Left ventricle myocardium (tissue), 1 donor: ENCODE data around the gene LCN6.

DNA sequence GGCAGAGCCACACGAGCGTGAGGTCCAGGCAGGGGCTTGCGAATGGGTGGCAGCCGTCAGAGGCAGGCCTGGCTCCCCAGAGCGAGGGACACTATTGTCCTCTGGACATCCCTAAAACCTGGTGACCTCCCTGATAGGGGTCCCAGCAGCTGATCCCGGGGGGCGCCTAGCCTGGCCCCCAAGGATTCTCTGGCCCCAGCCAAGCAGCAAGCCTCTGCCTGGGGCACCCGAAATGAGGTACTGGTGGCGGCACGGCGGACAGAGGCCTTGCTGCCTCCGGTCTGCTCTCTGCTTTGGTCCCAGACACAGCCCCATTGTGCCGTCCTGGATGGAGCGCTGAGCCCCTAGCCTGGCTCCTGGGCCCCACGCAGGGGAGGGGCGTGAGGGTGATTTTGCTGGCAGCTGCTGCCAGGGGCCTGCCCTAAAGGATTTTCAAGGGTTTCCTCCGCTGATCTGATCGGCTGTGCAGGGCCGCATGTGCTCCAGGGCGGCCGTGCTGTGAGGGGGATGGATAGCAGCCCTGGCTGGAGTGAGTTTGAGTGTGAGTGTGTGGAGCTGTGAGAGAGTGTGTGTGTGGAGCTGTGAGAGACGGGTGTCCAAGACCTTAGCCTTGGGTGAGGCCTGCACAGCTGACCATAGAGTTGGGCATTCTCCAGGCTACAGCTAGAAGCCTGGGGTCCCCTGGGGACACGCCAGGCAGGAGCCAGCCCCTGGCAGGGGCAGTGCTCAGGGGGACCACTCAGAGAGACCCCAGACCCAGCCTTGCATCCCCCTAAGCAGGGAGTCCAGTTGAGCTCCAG lies 1.3 kb downstream of the GPSM1 start:
- PRO-cap, result unidirectional peak, minus-strand start at position 318 of the sequence

DNA sequence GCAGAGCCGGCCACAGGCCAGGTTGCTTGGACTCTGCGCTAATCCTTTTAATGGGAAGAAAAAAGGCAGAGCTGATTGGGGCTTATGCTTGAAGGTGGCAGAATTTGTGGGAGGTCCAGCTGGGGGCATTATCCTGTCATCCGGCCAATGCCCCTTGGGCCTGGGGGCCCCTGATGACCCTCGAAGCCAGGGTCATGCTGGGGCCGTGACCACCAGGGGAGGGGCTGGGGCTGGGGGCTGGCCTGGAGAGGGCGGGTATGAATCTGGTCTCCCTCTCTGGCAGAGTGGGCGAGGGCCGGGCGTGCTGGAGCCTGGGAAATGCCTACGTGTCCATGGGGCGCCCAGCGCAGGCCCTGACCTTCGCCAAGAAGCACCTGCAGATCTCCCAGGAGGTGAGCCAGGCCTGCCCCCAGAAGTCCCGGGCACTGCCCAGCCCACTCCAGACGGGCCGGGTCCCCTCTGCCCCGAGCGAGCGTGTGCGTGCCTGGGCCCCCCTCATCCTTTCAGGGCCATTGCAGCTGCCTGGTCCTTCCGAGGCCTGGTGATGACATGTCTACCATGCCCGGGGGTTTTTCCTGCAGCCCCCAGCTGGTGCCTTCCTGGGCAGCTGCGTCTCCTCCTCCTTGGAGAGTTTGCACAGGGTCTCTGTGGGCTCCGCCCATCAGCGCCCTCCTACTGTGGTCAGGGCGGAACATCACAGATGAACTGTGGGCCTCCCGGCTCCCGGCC lies 12.2 kb downstream of the GPSM1 start:
- PRO-cap, result no peak

GRCh38 chr9:136359773-136360549 lies 3.6 kb downstream of the DNLZ start:
- PRO-cap, result no peak

DNA sequence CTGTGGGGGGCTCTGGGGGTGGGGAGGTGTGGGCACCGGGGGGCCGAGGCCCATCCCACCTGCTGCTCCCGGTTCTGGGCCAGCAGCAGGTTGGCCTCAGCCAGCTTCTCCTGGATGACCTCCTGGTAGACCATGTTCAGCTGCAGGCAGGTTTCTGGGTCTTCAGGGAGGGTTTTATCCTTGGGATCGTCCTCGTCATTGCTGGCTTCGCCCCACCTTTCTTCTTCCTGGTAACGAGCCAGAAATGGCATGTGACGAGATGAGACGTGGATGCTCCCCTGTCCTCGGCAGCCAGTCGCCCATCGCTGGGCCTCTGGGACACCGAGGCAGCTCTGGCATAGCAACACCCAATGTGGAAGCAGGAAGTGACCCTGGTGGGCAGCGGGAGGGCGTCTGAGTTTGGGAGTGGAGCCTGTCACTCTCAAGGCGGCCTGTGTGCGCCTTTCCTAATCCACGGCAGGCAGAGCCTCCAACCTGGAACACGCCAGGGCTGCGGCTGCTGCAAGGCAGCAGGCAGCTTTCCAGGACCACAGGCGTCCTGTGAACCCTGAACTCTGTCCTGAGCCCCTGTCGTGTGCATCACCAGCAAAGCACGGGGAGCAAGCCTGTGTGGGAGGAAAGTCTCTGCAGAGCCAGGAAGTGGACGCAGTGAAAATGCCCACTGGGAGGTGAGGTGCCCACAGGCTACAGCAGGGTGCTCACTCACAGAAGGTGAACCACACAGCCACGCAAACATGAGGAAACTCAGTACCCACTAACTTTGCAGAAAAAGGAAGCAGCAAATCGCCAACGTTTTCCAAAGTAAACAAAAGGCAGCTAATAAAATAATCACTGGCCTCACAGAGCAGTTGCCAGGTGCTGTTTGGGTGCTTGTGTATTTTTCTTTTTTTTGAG lies 4.2 kb downstream of the SNAPC4 start:
- PRO-cap, result no peak

- PRO-cap, result no peak
Measured at GRCh38 chr9:136462748-136463615, 19.9 kb downstream of the SEC16A start.

DNA sequence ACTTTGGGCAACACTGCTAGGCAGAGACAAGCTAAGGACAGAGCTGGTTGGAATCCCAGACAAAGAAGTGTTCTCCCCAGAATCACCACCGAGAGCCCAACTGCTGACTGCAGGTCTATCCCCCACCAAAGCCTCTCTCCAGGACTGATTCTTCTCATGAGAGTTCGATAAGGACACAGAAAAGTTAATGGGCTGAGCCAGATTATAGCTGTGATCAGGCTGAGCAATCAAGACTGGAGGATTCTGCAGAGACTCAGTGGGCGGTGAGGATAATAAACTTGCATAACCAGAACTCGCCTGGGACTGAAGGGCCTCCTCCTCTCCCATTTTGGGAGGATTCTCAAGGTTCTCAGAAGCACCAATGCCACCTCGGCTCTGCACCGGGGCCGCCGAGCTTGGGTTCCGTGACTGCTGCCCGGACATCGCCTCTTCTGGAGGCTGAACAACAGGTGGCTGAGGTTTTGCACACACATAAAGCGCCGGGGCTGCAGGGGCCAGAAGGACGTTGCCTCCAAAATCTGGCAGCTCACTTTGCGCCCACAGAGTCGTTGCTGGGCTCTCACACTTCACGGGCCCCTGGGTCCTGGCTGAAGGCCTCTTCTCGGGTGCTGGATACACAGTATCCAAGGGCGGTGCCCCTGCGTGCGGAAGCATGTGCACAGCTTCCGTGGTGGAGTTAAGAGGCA lies 7.8 kb downstream of the SEC16A start:
- PRO-cap, result no peak

DNA sequence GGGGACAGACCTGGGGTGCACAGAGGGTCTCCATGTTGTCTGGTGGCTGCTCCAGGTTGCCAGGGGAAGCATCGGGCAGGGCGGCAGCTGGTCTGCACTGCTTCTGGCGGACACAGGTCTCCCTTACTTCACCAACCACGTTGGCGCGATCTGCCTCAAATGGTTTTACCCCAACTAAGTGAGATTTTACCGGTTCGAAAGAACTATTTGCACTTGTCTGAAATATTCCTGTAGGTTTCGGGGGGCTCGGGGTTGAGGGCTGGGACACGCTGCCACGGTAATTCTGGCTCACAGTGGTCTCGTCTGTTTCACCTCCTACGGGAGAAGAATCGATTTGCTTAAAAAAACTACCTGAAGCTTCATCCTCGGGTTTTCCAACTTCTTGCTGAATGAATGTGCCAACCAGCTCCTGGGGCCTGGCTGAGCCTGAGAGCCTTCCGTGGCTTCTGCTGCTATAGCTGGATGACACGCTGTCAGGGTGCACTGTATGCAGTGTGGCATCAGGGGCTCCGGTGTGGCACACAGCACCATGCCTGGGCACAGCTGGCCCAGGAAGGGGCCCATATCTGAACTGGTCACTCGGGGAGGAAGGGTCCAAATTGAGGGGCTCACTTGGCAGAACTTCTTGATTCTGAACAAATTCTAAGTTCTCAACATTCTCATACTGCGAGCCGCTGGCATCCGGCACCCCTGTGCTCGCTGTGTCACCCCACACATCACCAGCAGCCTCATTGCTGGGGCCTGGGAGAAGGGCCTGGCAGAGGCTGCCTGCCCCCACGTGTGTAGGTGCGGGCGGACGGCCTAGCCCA lies 7.0 kb downstream of the SEC16A start:
- PRO-cap, result no peak

- PRO-cap, result no peak
Measured at GRCh38 chr9:136529663-136530292, 16.1 kb downstream of the NOTCH1 start.

GRCh38 chr9:136531066-136532231 lies 14.4 kb downstream of the NOTCH1 start:
- PRO-cap, result no peak

- PRO-cap, result no peak
Measured at GRCh38 chr9:136548629-136548956, 2.7 kb upstream of the NOTCH1 start.

GRCh38 chr9:136588606-136588945 lies 42.7 kb upstream of the NOTCH1 start:
- PRO-cap, result no peak

DNA sequence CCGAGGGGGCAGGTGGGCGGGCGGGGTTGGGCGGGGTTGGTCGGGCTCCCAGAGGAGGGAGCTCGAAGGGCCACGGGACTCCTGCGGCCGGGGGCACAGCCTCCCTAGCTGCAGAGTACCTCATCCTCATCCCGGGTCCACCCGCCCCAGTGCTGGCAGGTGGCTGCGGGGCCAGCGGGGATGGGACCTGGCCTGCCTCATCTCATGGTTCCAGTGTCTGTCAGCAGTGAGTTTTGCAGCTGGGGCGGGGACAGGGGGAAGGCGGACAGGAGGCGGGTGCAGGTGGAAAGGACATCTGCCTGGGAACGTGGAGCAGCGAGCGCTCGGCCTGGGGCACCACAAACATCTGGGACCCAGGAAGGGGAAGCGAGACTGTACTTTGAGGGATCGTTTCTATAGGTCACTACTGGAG lies 56.3 kb upstream of the NOTCH1 start:
- PRO-cap, result no peak

DNA sequence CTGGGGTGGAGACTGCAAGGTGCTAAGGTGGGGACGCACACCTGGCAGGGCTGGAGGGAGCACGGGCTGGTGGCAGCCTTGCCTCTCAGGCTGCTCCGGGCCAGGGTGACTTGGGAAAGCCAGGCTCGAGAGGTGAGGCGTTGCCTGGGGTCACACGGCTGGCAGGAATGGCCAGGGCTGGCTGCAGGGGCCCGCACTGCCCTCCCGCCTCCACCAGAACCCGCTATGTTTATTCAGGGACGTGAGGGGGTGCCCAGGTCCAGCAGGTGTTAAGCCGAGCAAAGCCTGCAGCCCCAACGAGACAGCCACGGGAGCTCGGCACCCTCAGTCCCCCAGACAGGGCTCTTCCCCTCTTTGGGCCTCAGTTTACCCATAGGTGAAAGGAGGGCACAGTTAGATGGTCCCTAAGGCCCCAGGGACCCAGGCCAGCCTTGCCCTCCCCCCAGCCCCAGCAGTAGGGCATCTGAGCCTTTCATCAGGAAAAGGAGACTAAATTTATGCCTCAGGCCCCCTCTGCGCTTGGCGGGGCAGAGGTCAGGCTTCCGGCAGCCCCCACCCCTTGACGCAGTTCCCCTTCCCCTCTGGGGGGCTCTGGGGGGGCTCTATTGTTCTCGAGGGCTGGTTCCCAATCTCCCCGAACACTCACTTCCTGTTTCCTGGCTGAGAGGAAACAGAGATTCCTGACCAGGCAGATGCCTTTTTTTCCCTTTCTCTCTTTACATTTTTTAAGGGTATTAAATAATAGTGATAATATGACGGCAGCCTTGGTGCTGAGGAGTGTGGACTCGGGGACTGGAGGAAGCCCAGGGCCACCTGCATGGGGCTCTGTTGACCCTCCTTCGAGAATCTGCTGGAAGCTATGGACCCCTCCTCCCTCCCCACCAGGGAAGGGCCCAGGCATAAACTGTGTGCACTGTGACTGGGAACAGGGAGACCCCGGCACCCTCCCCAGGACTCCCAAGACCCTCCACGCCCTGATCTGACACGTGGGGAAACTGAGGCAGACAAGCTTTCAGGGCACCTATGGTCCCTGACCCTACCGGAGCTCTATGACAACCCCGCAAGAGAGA lies 6.9 kb upstream of the EGFL7 start:
- PRO-cap, result bidirectional peak, plus-strand start at position 750 of the sequence, minus-strand start at position 465 of the sequence

GRCh38 chr9:136748243-136749012 lies at the start of gene LCN6:
Gene LCN6, minus strand, starts transcription at chr9:136748525.
- PRO-cap, result no peak

DNA sequence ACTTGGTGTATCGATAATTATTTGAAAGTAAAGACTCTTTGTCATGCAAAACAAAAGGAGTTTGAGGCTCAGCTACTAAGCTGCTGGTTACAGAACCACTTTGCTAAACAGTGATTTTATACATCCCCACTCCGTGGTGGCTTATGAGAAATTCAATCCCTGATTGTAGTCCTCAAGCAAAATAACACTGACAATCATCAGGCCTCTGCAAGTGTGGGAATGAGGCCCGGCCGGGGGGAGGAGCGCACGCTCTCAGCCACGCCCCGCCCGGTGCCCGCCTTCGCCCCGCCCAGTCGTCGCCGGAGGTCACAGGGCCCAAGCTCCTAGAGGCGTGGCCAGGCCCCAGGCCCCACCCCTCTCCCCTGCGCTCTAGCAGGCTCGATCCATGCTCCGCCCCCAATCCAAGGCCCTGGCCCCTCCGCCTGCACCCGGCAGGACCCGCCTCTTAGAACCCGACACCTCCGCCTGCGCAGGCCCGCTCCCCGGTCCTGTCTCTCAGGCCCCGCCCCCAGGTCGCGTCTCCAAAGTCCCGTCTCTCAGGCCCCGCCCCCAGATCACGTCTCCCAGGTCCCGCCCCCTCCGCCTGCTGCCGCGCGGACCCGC lies 471 bp upstream of the TMEM141 start:
- PRO-cap, result bidirectional peak, plus-strand start at position 448 of the sequence, minus-strand start at position 221 of the sequence; bidirectional peak, plus-strand start outside the sequence, minus-strand start at position 497 of the sequence

DNA sequence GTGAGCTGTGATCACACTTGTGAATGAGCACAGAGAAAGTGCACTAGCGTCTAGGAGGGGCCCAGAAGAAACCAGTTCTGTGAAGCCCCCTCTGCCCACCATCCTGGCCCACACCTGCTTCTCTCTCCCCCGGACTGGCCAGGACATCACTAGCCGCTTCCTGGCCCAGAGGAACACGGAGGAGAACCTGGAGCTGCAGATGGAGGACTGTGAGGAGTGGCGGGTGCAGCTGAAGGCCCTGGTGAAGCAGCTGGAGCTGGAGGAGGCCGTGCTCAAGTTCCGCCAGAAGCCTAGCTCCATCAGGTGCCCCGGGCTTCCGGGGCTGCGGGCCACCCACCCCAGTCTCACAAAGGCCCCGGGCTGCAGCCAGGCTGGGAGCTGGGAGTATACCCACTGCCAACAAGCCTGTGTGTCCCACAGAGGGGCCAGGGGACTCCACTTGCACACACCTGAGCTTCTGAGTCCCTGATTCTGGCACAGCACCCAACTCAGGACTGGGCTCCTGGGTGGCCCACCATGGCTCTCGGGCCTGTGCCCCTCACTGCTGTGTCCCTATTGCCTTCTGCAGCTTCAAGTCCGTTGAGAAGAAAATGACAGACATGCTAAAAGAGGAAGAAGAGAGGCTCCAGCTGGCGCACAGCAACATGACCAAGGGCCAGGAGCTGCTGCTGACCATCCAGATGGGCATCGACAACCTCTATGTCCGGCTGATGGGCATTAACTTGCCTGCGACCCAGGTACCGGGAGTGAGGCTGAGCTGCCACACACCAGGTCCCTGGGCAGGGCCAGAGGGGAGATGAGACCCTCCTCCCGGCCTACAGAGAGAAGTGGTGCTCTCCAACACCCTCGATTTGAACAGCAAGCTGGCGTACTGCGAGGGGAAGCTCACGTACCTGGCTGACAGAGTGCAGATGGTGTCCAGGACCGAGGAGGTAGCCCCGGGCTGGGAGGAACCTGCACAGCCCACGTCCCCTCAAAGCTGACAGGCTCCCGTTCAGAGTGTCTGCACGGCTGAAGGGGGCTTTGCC lies 1.5 kb upstream of the RABL6 start:
- PRO-cap, result no peak

- PRO-cap, result bidirectional peak, plus-strand start at chr9:136849046, minus-strand start at chr9:136848908; bidirectional peak, plus-strand start at chr9:136849409, minus-strand start at chr9:136849224
Measured at GRCh38 chr9:136848337-136849317, 582 bp upstream of the PHPT1 start.

GRCh38 chr9:136851840-136852275 lies 288 bp upstream of the MAMDC4 start:
- PRO-cap, result no peak

DNA sequence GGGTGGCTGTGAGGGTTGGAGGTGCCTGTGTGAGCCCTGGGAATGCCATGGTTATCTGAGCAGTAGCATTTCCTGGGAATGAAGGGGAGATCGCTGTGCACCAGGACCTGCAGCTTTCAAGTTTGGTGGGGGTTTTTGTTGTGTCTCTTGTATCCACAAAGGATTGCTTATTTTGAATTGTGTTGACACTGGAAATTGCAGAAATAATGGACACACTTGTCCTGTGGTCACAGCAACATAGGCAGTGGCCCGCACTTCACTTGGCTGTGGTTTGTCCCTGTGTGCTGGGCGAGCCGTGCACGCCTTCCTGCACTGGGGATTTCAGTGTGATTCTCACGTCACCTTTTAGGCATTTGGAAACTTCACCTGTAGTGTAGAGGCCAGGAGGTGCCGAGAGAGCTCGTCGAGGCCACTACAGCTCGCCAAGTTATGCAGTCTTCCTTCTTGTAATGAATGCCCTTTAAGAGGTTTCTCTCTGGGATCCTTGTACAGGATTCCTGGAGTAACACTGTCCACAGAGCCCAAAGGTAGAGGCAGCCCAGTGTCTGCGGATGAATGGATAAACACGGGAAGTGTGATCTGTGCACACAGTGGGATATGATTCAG lies 14.6 kb downstream of the TRAF2 start:
- PRO-cap, result no peak

DNA sequence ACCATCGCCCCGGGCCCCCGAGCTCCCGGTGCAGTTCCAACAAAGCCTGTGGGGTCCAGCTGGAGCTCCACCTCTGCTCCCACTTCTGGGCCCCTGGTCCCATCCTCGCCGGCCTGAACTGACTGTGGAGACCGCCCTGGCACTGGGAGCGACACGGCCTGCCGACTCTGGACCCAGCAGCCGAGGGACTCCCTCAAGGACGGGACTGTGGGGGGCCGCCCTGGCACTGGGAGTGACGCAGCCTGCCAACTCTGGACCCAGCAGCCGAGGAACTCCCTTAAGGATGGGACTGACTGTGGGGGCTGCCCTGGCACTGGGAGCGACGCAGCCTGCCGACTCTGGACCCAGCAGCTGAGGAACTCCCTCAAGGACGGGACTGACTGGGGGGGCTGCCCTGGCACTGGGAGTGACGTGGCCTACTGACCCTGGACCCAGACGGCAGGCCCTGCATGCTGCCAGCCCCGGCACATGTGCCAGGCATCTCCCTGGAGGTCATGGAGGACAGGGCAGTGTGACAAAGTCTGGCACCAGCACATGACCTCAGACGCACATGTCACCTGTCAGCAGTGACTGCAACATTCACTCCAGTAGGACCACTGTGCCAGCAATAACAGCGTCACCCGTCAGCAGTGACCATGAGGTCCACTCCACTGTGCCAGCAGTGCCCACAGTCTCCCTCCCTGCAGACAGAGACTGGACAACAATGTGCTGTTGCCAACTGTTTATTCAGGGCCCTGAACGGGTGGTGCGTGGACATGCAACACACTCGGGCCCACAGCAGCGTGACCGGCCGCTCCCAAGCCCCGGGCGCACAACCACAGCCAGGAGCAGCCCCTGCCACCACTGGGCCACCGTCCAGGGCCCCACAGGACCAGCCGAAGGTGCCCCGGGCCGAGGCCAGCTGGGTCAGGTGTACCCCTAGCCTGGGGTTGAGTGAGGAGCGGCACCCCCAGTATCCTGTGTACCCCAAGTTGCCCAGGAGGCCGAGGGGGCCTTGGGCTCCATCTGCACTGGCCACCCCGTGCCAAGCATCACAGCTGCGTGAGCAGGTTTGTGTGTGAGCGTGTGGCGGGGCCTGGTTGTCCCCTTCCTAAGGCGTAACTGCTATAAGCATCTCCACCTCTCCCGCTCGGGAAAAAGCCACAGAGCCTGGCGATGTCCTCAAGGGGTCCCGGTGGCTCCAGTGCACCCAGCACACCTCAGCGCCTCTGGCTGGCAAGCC lies 4.4 kb downstream of the FBXW5 start:
- PRO-cap, result bidirectional peak, plus-strand start at position 725 of the sequence, minus-strand start at position 472 of the sequence